Trachea (tissue), 1 donor: Measurements from ENCODE around the gene LAMP1.

DNA sequence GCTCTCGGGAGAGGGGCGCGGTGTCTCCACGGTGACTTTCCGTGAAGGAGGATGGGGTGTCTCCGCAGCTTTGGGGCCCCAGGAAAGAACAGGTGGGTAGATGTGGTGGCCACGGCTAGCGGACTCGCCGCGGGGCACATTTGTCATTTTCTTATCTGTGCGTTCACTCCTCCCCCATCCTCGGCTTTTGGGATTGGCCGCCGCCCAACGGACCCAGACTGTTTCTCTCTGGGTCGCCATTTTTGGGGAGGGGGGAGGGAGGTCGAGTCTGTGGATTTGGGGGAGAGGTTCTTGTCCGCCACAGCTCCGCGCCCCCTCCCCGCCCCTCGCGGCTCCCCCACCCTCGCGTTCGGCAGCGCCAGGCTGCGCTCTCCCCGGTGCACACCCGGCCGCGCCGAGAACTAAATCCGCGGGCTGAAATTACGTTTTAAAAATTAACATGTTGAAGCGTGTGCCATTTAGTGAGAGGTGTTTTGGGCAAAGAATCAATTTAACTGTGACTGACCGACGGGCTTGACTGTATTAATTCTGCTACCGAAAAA, 9.8 kb upstream of the SOX1 start:
- PRO-cap = no peak

- PRO-cap = no peak
Measured at GRCh38 chr13:112394961-112395439, 18.8 kb downstream of the SPACA7 start.

DNA sequence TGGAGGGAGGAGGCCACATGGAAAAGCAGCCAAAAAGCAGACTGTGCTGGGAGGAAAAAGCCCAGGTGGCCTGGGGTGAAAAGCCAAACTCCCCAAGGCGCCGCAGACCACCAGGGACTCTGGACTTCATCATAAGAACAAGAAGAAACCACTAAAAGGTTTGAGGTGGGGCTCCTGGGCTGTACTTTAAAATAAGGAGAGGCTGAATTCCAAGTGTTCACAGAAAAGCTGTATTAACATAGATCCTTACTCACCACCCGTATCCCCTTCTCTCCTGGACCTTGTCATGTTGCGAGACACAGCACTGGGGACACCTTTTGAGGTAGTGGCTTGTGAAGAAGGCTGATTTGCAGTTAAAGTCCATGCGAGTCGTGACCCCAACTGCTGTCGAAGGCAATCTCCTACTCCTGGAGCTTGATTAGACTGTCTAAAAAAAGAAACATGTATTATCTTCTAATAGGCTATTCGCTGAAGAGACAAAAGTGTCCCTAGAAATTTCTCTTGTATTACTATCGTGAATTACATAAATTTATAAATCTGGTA, 32.1 kb downstream of the TUBGCP3 start:
- PRO-cap = no peak

- PRO-cap = no peak
Measured at GRCh38 chr13:112588404-112589268, 683 bp upstream of the TUBGCP3 start.

GRCh38 chr13:112685882-112686329, 3.9 kb upstream of the ATP11A start:
- PRO-cap = no peak

DNA sequence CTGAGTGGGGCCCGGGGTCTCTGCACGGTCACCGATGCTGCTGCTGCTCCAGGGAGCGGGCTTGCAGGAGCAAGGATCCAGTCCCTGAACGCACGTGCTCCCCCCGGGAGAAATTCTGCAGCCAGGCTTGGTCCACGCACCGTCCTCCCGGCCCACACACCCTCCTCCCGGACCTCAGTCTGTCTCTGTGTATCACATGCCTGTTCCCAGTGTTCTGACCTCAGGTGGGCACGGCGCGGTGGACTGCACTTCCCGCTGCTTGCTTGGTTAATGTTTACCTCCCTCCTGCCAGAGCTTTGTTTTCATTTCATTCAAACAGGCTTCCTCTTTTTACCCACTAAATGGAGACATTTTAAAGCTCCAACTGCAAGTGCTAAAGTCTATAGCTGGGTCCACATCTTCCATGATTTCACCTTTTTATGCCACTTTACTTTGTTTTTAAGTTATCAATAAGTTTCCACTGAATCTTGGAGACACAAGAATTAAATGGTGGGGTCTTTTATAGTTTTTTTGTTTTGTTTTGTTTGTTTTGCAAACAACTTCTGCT, 76.1 kb upstream of the MCF2L start:
- PRO-cap = no peak

GRCh38 chr13:112970334-112971022, 1.5 kb downstream of the MCF2L start:
- PRO-cap = no peak

DNA sequence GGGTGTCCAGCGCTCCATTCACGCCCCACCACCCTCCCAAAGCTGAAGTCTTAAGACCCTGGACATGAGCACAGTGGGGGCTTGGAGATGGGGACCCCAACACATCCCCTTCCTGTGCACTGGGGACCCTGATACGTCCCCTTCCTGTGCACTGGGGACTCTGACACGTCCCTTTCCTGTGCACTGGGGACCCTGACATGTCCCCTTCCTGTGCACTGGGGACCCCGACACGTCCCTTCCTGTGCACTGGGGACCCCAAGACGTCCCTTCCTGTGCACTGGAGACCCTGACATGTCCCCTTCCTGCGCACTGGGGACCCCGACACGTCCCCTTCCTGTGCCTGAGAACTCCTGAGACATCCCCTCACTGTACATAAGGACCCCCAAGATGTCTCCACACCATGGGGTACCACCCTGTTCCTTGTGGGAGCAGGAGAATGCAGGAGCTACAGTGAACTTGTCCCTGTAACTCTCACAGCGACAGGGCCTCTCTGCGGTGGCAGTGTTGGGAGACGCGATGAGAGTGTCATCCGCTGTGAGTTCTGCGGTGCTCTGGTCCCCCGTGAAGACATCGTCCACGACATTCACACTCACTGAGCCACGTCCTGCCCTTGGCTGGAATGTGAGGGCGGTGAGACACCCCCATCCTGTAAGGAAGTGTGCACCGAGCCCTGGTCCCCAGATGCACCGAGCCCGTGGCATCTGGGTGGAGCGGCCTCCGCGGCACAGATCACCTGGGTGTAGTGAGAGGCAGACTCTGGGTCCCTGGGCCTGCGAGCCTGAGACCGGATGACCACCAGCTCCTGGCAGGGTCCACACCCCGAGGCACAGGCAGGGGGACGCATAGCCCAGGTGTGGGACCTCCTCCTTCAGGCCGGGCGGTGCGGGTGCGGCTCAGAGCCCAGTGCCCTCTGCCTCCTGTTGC, 12.1 kb downstream of the MCF2L start:
- PRO-cap = no peak

DNA sequence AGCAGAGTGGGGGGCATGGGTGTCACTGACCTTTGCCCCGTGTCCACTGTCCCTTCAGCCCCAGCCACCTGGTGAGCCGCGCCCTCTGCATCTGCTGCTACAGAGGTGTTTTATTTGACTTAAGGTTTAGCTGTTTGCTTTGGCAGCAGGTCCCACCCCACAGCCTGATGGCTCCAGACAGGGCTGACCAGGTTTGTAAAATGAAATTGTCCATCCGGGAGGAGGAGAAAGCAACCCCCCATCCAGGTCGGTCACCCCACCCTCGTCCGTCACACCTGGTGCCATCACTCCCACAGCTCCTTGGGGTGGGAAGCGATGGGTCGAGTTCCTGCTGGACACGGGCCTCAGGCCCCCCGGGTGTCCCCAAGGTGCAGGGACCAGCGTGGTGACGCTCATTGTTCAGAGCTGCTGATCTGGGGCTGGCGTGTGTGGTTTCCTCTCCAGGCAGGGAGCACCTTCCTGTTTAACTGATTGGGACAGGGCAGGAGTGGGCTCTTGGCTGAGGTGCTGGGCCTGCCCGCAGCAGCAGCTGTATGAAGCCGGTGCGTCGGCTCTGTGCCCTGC, 28.5 kb downstream of the MCF2L start:
- PRO-cap = no peak

GRCh38 chr13:113012989-113013927, 44.2 kb downstream of the MCF2L start:
- PRO-cap = no peak

DNA sequence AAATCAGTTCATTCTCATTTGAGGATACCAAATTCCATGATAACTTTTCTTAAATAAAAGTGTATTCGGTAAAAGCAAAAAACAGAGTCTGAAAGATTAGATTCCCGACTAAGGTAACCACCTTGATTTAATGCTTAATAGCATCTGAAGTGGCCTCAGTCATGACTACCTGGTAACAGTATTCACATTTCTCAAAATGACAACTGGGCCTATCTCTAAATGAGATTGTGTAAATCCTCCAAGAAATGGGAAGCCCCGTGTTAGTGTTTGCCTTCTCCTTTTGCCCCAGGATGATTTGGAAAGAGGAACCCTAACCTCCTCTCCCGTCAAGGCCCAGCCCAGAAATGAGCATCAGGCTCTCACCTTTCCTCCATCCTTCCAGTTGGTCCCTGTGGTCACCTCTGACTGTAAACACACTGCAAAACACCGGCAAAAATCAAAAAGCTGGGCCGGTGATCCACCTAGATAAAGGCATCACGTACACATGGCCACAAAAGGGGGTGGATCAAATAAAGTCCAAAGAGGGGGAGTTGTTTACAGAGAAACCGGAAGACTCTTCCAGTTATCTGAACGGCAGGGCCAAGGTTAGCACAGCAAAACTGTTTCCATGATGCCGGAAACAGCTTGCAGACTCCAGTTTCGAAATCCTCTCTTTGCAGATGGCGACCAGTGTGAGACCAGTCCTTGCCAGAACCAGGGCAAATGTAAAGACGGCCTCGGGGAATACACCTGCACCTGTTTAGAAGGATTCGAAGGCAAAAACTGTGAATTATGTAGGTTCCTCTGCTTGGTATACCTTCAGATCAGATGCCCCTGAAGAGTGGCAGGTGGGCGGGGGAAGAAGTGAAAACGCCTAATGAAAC, 16.3 kb downstream of the F10 start:
- PRO-cap = no peak

- PRO-cap = unidirectional peak, minus-strand start at chr13:113187472
Measured at GRCh38 chr13:113186907-113187693, 21.4 kb downstream of the PCID2 start.

DNA sequence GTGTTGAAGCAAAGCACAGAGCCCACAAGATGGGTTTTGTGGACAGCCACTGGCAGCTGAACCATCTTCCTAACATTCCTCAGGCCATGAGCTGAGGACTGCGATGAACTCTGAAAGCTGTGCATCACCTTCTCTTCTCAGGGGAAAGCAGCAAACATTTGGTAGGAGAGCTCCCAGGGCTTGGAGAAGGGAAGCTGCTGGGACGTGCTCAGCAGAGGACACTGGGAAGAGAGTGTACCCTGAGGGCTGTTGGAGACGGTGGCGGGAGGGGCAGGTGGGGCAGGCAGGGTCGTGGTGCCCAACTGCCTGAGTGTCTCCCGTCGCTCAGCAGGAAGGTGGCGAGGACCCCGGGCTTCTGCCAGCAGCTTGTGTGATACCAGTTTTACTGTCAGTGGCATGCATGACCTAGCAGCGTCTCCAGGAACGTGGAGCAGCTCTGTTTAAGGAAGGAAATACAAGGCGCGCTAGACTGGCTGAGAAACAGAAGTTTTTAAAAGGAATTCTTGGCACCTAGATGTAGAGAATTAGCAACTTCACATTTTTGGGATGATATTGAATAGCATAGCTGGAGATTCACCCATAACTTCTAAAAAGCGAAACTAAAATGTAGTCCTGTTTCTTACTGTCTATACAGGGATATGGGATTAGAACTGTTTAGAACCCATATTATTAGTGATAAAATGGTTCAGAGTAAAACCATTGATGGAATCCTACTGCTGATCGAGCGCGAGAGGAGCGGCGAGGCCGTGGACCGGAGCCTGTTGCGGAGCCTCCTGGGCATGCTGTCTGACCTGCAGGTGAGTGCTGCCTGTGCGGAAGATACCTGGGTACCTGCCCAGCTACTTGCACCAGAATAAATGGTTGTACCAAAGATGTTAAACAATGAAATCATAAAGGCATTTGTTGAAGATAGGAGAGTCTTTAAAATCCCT, 23.4 kb downstream of the CUL4A start:
- PRO-cap = no peak

- PRO-cap = bidirectional peak, plus-strand start at chr13:113297274, minus-strand start at chr13:113296902
Measured at GRCh38 chr13:113296716-113297332, at the start of gene LAMP1. TSS of gene LAMP1 (plus strand) at chr13:113297239.

- PRO-cap = no peak
Measured at GRCh38 chr13:113326950-113328144, 30.3 kb downstream of the LAMP1 start.

GRCh38 chr13:113364896-113365487, 1.1 kb upstream of the GRTP1 start:
- PRO-cap = no peak

- PRO-cap = no peak
Measured at GRCh38 chr13:113468453-113469029, 15.3 kb upstream of the ADPRHL1 start.

- PRO-cap = unidirectional peak, minus-strand start at chr13:113493385
Measured at GRCh38 chr13:113493236-113493987, 2.6 kb downstream of the TMCO3 start.

- PRO-cap = no peak
Measured at GRCh38 chr13:113498339-113498690, 7.5 kb downstream of the TMCO3 start.

GRCh38 chr13:113501279-113501613, 10.4 kb downstream of the TMCO3 start:
- PRO-cap = no peak